HTERT-HM (cell line): Measurements from ENCODE around the gene HMGB1.

- RRBS: 26% methylated on average over 3 of the region's 13 CpGs
Measured at GRCh38 chr13:28496182-28496694, 1.3 kb upstream of the FLT1 start.

GRCh38 chr13:28527573-28528185, 32.8 kb upstream of the FLT1 start:
- RRBS: no CpG with 5 or more reads among the region's 13 CpGs

DNA sequence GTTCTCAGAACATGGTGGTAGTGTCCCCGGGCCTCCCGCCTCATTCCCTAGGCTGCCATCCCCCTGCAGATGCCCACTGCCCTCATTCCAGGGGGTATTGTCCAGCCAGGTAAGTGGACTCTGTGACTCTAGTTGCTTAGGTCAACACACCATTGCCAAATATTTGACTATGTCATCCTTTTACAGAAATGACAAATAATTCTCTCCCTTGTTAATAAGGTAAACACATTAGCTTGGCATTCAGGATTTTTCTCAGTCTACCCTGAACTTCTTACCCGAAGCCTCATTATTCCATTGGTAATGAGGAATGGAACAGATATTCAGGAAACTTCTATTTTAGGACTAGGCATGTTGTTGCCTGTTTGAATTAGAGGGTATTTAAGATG, 303.7 kb downstream of the MTUS2 start:
- RRBS: no CpG with 5 or more reads among the region's 3 CpGs

GRCh38 chr13:29508426-29509076, 86.9 kb downstream of the SLC7A1 start:
- RRBS: no CpG with 5 or more reads among the region's 15 CpGs

- RRBS: no CpG with 5 or more reads among the region's 5 CpGs
Measured at GRCh38 chr13:30049748-30050077, 199.3 kb upstream of the UBL3 start.

GRCh38 chr13:30295848-30296189, 11.5 kb downstream of the KATNAL1 start:
- RRBS: no CpG with 5 or more reads among the region's 8 CpGs

DNA sequence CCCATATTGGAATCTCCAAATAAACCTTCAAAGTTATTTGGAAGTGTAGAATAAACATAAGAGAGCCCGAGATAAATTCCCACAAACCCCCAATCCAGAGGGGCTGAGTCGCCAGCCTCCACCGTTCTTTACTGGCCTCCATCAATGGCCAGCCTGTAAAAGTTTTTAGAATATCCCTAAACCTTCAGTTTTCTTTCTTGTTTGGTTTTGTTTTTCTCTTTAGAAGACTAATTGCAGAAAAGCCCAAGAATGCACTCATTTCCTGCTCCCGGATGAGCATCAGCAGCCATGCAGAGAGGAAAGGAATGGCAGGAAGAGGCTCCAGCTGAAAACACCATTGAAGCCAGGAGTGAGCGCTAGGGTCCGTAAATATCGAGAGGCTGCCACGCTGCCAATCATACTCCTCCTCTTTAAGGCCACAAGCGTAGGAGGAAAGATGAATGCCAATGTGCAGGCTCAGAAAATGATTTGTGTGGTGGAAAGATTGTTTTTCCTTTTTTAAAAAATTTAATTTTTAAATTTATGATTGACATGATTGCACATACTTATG, 57.5 kb upstream of the UBE2L5 start:
- RRBS: no CpG with 5 or more reads among the region's 9 CpGs

- RRBS: no CpG with 5 or more reads among the region's 4 CpGs
Measured at GRCh38 chr13:30441227-30441721, 19.0 kb downstream of the UBE2L5 start.

DNA sequence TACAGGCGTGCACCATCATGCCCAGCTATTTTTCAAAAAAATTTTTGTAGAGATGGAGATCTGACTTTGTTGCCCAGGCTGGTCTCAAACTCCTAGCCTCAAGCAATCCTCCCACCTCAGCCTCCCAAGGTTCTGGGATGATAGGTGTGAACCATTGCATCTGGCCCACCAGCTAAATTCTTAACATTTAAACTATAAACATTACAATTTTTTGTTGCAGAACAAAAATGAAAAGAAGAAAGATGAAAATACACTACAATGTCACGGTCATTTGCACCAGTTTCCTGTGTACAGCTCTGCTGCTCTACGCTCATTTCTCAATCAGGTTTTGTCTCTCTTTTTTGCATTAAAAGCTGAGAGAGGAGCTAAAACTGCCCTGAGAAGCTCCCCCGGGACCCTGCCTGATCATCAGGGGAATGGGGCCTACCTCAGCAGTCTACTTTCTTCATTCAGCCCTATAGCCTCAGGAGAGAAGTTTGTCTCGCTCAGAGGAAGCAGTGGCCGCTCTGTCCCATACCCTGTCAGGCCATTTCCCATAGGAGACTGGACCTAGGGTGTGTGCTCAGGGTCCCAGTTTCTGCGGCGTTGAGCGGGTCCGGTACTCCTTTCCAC, 21.5 kb downstream of the UBE2L5 start:
- RRBS: no CpG with 5 or more reads among the region's 10 CpGs

- RRBS: no CpG with 5 or more reads among the region's 4 CpGs
Measured at GRCh38 chr13:30459362-30459724, 6.4 kb downstream of the HMGB1 start.

GRCh38 chr13:30465591-30466037, at the start of gene HMGB1:
Gene HMGB1, minus strand, starts transcription at chr13:30465936.
- RRBS: under 1% methylated on average over 12 of the region's 43 CpGs

GRCh38 chr13:30548022-30548515, 69.7 kb upstream of the USPL1 start:
- RRBS: no CpG with 5 or more reads among the region's 6 CpGs

DNA sequence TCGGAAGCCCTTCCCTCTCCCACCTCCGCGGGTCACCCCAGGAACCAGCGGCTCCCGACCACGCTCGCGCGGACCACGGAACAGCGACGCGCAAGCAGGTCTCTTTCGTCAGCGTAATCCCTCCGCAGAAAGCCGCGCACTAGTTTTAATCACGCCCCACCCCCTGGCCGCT, 367 bp upstream of the USPL1 start:
- RRBS: no CpG with 5 or more reads among the region's 20 CpGs

- RRBS: no CpG with 5 or more reads among the region's 4 CpGs
Measured at GRCh38 chr13:30622646-30623394, 5.1 kb downstream of the USPL1 start.

DNA sequence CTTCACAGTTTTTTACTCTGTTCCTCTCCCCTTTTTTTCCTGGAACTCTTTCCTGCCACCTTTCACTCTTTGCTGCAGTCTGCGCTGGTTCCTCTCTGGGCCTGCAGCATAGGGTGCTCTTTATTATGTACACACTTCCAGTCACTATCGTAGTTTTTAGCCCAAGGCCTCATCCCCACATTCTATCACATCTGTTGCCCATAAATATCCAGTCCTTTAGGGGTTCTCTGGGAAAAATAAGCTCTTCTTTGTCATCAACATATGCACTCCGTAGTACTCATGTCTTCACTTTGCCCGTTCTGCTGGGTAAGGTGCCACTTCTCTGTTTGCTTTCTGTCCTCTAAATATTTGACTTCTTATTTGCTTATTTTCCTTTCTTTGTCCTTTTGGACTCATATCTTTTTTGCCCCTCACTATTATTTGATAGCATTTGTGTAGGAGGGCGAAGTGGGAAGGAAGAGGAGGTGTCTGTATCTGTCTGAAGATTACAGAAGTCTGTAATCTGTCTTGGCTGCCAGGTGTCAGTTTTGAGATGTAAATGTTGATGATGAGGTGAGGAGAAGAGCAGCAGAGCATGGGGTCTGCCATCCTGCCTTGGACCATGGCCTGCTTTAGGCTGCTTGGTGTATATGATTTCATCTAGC, 30.7 kb downstream of the USPL1 start:
- RRBS: no CpG with 5 or more reads among the region's 5 CpGs

GRCh38 chr13:30673751-30674577, 56.2 kb downstream of the USPL1 start:
- RRBS: 3% methylated on average over 30 of the region's 72 CpGs

- RRBS: 93% methylated on average over 2 of the region's 11 CpGs
Measured at GRCh38 chr13:30714504-30715371, 20.6 kb upstream of the ALOX5AP start.

GRCh38 chr13:30792635-30793004, 57.3 kb downstream of the ALOX5AP start:
- RRBS: no CpG with 5 or more reads among the region's 8 CpGs

- RRBS: no CpG with 5 or more reads among the region's 10 CpGs
Measured at GRCh38 chr13:30805392-30806235, 70.3 kb downstream of the ALOX5AP start.

- RRBS: no CpG with 5 or more reads among the region's 7 CpGs
Measured at GRCh38 chr13:30865696-30866077, 40.4 kb upstream of the MEDAG start.